Fibroblast of villous mesenchyme (primary cell): ENCODE measurements around the genes ADAMTS1, BACH1, KRTAP22-2, KRTAP6-1 and KRTAP21-3.

- CAGE, long polyA plus RNA: no peak
Measured at GRCh38 chr21:26555590-26556043, 17.5 kb downstream of the CYYR1 start.

GRCh38 chr21:26845234-26845437, at the start of gene ADAMTS1:
Gene ADAMTS1, minus strand, starts transcription at chr21:26845409.
- CAGE, long polyA plus RNA: no peak

DNA sequence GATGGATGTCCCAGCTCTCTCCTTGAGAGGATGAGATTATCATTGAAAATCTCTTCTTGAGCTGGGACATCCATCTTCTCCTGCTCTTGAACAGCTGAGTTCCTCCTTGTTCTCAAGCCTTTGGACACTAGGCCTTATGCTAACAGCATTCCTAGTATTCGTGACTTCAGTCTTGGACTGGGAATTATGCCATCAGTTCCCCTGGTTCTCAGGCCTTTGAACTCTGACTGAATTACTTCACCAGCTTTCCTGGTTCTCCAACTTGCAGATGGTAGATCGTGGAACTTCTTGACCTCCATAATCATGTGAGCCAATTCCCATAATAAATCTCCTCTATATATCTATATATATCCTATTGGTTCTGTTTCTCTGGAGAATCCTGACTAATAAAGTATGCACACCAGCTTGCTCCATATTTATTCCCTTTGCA, 462.7 kb upstream of the ADAMTS5 start:
- CAGE, long polyA plus RNA: no peak

DNA sequence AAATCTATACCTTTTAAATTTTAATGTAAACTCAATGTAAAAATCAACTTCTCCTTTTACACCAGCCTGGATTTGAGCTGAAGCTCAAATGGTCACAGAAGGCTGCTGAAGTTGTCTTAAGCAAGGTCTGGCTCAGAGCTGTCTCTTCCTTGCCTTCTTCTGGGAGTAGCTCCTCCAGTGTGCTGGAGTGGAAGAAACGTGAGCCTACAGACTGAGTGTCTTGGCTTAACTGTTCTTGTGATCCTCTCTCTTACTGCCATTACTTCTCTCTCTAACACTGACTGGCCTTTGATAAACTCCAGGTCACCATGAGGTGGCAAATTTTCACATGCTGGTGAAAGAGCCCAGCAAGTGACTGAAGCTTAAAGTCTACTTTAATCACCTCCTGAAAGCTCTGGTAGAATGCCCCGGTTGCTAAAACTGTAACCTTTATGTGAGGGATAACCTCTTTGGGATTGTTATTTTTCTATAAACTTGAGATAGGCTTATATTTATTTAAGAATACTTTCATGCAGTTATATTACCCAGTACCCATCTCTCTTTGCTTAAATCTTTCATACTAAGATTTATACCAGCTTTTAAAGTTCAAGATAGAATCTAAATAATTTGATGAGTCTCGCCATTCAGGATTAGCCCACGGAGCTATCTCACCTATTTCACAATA, 816.6 kb downstream of the N6AMT1 start:
- CAGE, long polyA plus RNA: no peak

GRCh38 chr21:28142794-28143033, 742.5 kb downstream of the N6AMT1 start:
- CAGE, long polyA plus RNA: no peak

- CAGE, long polyA plus RNA: no peak
Measured at GRCh38 chr21:28256063-28256896, 628.9 kb downstream of the N6AMT1 start.

DNA sequence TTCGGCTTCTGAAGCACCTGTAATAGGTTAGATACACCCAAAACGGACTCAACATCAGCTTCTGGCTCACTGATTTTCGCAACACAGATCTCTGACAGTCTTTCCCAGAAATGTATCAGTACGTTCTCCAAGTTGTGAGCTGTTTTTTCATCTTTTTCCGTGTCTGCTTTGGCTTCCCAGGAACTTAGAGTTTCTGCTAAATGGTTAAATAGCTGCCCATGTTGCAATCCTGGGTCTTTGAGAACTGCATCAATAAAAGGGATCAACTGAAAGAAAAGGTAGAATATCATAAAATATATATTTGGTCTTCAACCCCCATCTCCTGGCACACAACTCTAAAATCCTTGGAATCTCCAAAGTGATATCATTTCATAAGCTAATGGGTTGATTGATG, 25.8 kb downstream of the LTN1 start:
- CAGE, long polyA plus RNA: no peak

- CAGE, long polyA plus RNA: no peak
Measured at GRCh38 chr21:29076646-29076866, 3.1 kb upstream of the CCT8 start.

DNA sequence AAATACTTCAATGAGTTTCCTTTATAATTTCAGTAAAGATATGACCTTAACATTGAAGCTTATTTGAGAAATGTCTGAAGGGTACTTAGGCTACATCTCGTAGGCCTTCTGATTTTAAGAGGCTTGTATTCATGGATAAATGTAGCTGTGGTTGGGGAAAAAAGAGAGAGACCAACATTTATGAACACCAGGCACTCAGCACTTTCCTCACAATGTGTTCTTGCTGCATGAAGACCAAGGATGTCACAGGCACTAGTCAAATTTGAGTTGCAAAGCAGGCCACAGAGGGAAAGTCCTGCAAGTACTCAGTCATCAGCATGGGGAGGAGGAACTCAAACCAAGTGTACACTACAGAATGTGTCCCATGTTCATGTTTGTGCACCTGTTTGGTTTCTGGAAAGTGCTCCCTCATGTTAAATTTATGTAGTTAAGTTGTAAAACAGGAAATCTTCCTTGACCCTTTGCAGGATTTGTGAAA, 8.7 kb upstream of the MAP3K7CL start:
- CAGE, long polyA plus RNA: no peak

DNA sequence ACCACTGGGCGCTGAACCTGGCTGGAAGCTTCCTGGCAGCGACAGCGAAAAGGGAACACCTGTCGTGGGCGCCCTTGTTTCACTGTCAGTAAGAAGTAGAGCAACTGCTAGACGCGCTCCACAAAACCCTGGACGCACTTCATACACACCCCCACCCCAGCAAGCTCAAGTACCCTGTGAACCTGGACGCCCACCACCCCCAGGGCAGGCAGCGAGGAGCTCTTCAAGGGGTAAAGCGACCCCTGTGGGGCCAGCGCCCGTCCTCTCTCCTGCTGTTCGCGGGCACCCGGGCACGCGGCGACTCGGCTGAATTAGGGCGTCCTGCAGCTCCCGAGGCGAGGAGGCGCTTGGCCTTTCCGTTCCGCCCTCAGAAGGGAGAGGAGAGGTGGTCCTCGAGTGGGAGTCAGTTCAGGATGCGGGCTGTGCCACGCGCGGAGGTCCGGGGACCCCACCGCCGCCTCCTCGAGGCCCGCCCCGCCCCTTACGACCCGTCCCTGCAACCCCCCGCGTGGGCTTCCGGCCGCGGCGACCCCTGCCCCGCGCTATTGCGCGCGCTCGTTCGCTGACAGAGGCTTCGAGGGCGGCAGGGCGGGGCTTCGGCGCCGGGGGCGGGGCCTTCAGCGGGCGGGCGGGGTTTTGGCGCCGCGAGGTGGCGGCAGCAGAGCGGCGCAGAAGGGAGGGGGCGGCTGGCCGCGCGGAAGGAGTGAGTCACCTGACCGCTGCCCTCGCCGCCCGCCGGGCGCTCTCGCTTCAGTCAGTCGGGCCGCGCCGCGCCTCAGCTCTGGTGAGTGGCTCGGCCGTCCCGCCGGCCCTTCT, at the start of gene BACH1:
TSS of gene BACH1 (plus strand) at position 753 of the 816 bp plus-strand sequence.
- CAGE, long polyA plus RNA: no peak

- CAGE, long polyA plus RNA: no peak
Measured at GRCh38 chr21:29411196-29411886, 112.6 kb downstream of the BACH1 start.

DNA sequence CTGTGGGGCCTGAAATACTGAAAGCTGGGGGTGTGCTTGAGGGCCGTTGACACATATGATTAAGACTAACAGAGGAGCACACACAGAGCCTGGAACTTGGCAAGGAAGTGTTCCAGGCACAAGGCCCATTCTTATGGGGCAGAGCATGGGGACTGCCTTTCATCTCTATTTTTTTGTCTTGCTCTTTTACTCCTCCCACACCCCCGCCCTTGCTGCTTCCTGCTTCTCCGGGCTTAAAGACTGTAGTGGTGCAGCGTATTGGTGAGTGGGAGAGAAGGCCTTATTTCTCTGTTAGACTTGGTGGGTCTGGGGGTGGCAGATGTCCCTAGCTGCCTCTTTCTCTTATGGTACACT, 137.5 kb downstream of the BACH1 start:
- CAGE, long polyA plus RNA: no peak

DNA sequence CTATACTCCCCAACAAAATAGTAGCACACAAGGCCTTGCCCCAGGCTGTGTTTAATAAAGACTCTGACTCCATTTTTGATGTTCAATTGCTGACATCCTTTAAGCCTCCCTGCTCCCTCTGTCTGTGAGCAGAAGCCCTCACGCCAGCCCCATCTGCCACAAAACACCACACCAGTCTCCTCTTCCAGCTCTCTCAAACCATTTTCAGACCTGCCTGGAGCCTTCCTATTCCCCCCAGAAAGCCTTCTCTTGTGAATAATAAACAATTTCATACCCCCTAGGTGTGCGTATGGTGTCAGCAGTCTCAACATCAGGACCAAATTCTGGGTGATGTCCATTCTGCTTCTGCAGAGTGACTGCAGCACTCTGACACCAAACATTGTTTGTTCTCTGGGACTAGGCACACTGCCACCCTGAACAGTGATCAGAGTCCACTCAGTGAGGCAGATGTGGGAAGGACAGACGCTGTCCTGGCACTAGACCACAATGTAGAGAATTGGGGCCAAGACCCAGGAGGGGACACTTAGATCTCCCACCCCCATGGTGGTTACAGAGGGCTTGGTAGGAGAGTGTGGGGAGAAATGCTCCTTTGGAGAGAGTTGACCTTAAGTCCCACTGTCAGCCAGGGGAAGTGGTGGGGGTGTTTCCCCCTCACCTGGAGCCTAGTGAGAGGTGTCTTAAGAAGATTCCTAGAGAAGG, 175.0 kb downstream of the BACH1 start:
- CAGE, long polyA plus RNA: no peak

DNA sequence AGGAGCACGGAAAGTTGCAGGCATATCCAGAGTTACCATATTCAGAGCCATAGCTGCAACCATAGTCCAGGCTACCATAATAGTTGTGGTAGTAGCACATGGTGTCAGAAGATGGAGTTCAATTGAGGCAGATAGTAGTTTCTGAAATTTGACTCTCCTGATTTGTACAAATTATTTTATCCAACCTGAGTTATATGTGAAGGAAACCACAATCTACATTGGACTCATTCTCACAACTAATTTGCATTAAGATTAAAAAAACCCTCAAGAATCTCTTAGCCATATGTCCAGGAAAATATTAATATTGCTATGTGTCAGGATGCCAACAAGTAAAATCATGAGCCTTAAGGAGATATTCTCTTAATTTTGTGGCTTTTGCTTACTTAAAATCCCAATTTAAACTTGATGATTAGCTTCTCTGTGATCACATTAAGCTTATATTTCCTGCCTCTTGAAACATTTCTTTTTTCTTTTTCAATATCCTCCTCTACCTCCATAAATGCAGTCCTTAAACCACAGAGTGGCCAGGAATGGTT, at the start of gene KRTAP22-2:
TSS of gene KRTAP22-2 (minus strand) at position 123 of the 536 bp plus-strand sequence.
- CAGE, long polyA plus RNA: no peak

GRCh38 chr21:30613862-30614201, at the start of gene KRTAP6-1:
Gene KRTAP6-1, minus strand, starts transcription at chr21:30613930.
- CAGE, long polyA plus RNA: no peak

DNA sequence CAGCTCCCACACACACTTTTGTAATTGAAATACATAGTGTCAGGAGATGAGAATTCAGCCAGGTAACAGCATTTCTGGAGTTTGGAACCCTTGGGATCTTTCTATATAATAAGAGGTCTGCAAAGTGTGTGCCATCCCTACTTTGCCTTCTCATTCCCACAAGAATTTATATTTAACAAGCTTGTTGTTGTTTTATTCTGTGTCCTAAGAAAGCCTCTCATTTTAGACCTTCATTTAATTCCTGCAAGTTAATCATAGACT, at the start of gene KRTAP21-3:
TSS of gene KRTAP21-3 (minus strand) at position 53 of the 261 bp plus-strand sequence.
- CAGE, long polyA plus RNA: no peak

DNA sequence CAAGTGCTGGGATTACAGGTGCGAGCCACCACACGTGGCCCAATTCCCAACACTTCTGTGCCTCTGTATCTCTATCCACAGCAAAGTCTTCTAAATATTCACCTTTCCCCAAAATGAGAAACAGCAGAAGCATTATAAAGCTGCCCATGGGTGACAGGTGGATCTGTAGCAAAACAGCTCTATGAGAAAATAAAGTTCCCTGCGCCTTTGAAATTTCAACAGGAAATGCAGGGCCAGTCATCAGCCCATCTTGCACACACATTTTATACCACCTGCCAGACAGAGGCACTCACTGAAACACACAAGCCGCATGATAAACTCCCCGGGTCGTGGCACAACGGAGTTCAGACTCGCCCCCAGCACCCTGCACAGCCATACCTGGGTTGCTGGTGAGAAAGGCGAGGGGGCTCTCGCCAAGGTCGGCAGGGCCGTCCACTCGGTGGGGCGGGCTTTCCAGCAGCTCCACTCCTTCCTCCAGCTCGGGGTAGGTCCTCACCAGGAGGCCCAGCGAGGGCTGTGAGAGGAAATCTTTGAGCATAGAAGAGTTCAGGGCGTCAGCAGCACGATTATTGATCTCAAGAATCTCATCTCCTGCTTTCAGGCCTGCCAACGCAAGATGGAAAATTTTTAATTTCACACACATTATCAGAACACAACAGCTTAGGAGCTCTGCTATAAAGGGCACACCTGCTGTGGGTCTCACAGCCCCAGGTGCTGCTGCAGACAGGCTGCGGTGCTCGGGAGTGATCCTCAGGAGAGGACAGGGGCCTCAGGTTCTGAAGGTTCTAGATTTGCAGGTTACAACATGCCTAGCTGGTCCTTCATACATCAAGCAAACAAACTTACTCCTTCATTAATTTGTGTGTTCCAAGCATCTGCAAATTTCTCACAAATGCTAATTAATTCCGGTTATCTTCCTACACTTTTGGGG, 144.0 kb upstream of the KRTAP19-8 start:
- CAGE, long polyA plus RNA: no peak

DNA sequence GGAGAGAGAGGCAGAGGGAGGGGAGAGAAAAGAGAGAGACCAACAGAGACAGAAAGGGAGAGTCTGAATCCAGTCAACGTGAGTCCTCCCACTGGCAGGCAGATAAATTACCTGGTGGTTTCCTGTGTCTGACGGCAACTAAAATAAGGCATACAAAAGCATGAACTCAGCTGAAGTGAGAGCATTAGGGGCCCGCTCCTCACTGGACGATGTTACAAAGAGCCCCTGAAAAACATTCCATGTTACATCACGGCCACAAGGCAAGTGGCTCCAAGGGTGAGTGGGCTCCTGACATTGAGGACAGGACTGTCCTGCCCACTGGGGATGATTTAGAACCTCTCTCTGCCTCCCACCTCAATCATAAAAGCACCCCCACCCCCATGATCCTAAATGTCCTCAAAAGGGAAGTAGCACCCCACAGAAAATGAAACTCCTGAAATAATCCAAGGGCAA, 66.7 kb upstream of the TIAM1 start:
- CAGE, long polyA plus RNA: no peak

DNA sequence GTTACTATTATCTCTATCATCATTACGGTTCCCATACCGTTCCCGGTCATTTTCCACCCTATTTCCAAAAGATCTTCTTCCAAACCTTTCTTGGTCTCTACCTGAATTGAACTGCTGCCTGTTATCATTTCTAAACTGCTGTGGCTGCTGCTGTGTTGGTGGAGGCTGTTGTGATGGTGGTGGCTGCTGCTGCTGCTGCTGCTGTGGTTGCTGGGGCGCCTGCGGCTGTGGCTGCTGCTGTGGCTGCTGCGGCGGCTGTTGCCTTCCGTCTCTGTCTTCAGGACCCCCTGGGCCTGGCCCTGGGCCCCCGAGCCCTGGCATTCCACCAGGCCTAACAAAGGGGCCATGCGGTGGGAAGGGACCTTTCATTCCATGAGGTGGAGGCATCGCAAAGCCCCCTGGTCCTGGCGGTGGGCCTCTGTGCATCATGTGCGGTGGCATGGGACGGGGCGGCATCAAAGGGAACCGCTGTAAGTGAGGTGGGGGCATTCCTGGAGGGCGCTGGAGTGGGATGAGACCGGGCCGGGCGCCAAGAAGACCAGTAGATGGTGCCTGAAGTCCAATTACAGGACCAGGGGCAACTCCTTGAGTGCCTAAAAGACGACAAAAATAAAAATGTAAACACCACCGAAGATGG, 12.4 kb downstream of the SOD1 start:
- CAGE, long polyA plus RNA: no peak

DNA sequence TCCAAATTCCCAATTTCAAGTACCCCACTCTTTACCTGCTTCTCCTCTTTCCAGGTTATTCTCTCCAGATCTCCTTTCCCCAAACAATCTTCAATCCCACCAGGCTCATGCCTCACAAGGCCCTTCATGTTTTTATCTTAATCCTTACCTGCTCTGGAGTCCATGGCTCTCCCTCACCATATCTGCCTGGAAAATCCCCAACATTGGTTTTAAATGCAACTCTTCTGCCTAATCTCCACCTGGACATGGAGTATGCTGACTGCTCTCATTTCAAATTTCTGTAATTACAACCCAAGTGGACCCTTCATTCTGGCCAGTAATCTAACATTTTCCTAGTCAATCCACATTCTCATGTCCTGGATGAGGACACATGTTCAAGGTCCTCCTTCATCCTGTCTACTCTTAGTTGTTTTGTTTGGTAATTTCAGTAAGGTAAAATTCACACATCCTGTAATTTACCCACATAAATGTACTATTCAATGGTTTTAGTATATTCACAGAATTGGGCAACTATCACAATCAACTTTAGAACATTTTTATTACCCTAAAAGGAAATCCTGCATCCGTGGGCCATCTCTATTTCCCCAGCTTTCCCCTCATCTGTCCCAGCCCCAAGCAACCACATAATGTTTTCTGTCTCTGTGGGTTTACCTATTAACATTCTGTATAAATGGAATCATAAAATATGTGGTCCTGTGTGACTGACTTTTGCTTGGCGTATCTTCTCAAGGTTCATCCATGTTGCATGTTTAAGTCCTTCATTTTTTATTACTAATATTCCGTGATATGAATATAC, 17.0 kb downstream of the SOD1 start:
- CAGE, long polyA plus RNA: no peak